Neural cell (in vitro differentiated cells): ENCODE results near the genes EXOSC6 and MTSS2.

GRCh38 chr16:69926334-69926669 is 24.8 kb upstream of the CLEC18A start:
- RAMPAGE, long total RNA = no peak

DNA sequence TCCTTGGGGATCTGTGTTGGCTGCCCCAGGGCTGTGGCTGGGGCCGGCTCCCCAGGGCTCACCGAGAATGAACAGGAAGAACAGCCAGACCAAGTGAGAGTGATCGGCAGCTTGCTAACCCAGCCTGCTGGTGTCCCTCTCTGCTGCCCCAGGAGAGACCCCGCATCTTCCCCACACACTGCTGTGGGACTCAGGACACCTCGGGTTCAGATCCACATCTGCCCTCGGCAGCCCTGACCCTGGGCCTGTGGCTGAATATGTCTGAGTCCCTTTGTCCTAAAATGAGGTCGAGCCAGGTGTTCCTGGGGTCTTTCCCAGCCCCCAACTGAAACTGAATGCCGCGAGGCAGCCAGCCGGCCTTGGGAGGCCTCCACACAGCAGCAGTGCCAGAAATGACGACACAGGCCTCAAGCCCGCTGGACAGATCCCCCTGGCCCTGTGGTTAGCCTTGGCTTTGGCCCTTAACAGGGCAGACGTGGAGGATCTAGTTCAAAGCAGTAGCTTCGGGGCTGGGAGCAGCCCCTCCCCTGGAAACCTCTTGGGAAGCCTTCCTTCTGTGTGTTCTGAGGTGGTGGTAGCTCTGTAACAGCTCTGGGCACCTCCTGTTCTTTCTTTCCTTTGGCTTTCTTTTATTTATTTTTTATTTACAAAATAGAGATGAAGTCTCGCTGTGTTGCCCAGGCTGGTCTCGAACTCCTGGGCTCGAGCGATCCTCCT is 23.8 kb upstream of the CLEC18A start:
- RAMPAGE, long total RNA = no peak

- RAMPAGE, long total RNA = no peak
These were observed 75.2 kb downstream of the CLEC18A start for GRCh38 chr16:70026272-70026765.

DNA sequence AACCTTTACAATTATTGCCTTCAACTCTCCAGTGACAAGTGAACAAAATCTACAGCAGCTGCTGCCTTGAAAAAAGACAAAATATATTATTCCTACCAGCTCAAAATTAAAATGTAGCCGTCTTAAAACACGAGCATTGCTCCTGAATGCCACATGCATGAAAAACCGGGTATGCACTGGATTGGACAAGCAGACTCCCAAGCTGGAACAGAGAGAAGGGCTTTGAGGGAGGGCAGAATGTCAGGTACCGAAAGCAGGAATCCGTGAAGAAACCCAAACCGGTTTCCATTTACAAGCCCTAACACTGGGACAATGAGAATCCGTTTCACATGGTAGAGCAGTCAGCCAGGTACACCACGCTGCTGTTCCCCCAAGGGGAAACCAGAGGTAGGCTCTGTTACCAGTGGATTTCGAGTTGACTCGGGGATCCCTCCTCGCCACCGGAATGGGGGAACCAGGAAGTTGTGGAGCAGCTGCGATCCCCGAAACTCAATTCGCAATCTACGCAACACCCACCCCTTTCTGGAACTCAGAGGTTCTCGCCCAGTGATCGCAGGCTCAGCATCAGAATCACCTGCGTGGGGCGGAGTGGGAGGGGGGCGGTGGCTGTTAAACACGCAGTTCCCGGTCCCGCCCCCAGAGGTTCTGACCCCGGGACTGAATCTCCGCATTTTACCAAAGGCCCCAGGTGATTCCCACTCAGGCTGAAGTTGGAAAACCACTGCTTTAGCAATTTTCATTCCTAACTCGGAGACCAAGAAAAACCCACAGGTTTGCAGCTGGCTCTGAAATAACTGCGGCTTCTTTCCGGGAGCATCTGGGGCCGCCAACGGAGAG is 49.3 kb upstream of the PDPR start:
- RAMPAGE, long total RNA = no peak

DNA sequence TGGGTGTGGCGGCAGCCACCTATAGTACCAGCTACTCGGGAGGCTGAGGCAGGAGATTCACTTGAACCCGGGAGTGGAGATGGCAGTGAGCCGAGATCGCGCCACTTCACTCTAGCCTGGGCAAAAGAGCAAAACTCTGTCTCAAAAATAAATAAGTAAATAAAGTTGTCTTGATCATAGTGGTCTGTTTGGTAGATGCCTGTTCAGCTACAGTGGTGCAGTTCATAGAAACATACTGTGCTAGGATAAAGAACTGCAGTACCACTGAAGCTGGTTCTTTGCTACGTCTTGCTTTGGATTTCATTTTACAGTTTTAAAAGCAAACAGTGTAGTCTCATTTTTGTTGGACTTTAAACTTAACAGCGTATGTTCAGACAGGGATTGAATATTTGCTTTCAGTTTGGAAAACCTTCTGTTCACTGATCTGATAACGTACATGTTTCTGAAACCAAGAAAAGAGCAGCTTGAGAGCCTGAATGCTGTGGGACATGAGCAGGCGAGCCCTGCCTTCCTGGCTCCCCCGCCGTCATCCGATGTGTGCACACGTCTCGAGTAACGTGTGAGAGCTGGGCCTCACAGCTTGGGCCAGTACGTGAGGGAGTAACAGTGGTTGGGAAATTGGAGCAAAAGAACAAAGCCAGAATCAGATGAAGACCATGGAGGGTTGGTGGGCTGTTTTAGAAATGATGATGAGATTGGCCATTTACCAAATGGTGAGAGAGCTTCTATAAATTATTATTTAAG is 21.0 kb upstream of the CLEC18C start:
- RAMPAGE, long total RNA = no peak

GRCh38 chr16:70251836-70252286 is at the start of gene EXOSC6:
Gene EXOSC6, minus strand, starts transcription at chr16:70251940.
- RAMPAGE, long total RNA = no peak

- RAMPAGE, long total RNA = no peak
These were observed 13.0 kb upstream of the EXOSC6 start for GRCh38 chr16:70264671-70265246.

DNA sequence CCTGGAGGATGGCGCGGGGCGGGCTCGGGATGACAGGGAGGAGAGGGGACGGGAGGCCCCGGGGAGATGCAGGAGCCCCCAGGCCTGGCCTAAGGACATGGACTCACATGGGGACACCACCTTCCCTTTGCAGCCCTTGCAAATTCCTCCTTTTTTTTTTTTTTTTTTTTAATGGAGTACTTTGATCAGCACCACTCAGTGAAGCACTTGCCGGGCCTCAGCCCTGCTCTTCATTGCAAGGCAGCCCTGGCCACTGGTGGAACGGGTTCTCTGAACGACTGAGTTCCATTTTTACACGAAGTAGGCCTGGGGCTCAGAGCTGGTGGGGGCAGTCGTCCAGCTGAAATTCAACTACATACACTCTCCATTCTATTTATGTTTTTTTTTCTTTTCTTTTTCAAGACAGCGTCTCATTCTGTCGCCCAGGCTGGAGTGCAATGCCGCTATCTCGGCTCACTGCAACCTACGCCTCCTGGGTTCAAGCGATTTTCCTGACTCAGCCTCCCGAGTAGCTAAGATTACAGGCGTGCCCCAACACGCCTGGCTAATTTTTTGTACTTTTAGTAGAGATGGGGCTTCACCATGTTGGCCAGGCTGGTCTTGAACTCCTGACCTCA is 35.3 kb downstream of the DDX19A start:
- RAMPAGE, long total RNA = no peak

- RAMPAGE, long total RNA = no peak
These were observed 26.7 kb downstream of the ST3GAL2 start for GRCh38 chr16:70412057-70412780.

DNA sequence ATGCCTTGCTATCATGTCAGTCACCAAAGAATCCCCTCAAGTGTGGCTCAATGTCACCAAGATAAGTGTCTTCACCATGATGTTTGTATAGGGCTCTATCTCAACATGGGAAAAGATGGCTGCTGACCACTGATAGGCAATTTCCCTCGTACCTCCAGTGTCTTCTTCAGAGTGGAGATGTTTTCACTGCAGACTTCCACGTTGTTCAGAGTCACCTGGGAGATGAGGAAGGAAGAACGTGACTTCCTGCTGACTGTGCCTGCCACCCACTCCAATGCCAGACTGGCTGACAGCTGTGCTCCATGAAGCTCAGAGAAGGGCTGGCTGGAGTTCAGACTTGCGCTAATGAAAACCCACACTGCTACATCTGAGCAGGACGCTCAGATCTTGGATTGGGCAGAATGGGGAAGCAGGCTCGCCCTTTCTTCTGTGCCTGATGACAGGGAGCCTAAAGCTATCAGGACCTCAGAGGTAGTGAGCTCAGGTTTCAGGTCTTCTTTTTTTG is 33.1 kb downstream of the COG4 start:
- RAMPAGE, long total RNA = no peak

DNA sequence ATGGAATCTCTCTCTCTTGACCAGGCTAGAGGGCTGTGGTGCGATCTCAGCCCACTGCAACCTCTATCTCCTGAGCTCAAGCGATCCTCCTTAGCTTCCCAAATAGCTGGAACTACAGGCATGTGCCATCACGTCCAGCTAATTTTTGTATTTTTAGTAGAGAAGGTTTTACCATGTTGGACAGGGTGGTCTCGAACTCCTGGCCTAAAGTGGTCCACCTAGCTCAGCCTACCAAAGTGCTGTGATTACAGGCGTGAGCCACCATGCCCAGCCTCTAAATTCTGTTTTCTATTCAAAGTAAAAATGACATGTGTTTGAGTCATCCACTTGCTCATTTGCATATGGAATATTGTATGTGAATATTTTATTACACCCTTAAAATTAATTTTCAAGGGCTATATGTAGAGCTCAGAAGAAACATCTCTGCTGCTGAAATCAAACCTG is 50.9 kb downstream of the SF3B3 start:
- RAMPAGE, long total RNA = no peak

- RAMPAGE, long total RNA = no peak
These were observed 36.2 kb upstream of the IL34 start for GRCh38 chr16:70610122-70610600.

GRCh38 chr16:70685485-70686506 is at the start of gene MTSS2:
Gene MTSS2, minus strand, starts transcription at chr16:70686053.
- RAMPAGE, long total RNA = no peak

GRCh38 chr16:70689408-70690022 is 3.7 kb upstream of the MTSS2 start:
- RAMPAGE, long total RNA = no peak

GRCh38 chr16:70699596-70700554 is 14.0 kb upstream of the MTSS2 start:
- RAMPAGE, long total RNA = no peak

- RAMPAGE, long total RNA = no peak
These were observed 49.4 kb upstream of the MTSS2 start for GRCh38 chr16:70735082-70735862.

GRCh38 chr16:70746084-70746610 is 54.8 kb downstream of the VAC14 start:
- RAMPAGE, long total RNA = no peak

GRCh38 chr16:70785578-70786017 is 15.4 kb downstream of the VAC14 start:
- RAMPAGE, long total RNA = no peak

- RAMPAGE, long total RNA = no peak
These were observed 26.2 kb downstream of the TLE7 start for GRCh38 chr16:71415620-71416090.

GRCh38 chr16:71610912-71611492 is 15.0 kb upstream of the MARVELD3 start:
- RAMPAGE, long total RNA = no peak